Bronchial epithelial cell (primary cell): ENCODE results near the genes STEAP1B, TOMM7, GPNMB and C7orf31.

DNA sequence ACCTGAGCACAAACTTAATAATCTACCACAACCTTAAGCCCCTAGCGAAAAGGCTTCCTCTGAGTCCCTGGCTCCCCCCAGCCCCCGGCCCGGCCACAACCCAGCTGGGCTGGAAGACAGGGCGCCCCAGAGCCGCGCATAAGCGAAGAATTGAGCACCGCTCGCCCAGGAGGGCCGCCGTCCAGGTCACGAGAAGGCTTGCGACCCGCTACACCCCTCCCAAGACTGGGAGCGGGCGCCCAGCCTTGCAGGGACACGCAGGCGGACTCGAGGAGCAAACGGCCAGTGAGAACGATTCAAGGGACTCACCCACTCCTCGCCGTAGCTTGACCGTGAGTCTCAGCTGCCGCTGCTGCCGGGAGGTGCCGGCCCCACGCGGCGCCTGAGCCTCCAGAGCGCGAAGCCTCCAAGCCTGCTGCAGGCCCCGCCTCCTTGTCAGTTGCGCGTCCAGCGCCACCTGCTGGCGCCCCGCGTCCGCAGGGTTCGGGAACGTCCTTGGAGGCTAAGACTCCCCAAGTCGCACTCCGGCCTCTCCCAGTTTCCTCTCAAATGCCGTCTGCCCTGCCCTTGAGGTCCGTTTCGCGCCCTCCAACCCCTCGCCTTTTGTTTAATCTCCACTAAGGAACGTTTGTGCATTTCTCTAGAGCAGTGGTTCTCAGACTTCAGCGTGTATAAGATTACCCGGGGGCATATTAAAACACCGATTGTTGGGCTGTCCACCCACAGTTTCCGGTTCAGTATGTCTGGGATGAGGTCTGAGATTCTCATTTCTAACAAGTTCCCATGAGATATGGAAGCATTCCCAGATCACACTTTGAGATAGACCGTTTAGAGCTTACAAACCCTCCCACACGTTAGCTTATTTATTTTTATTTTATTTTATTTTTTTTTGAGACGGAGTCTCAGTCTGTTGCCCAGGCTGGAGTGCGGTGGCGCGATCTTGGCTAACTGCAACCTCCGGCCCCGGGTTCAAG is at the start of gene STEAP1B:
STEAP1B (minus strand) TSS at position 384 of the 974 bp plus-strand sequence.
- RRBS, 2 experiments: no CpG with 5 or more reads among the region's 62 CpGs

GRCh38 chr7:22706765-22707458 is 20.1 kb upstream of the IL6 start:
- RRBS, 2 experiments: no CpG with 5 or more reads among the region's 7 CpGs

- RRBS, 2 experiments: no CpG with 5 or more reads among the region's 40 CpGs
Measured at GRCh38 chr7:22822481-22823276, at the start of gene TOMM7. Gene TOMM7, minus strand, starts transcription at chr7:22822849.

DNA sequence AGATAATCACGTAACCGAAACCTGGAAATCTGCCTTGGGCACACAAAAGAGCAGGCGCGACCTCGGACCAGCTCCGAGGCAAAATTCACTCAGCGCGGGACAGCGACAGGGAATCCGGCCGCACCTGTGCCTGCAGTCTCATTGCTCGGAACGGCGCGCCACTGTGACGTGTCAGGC is 159 bp upstream of the KLHL7 start:
- RRBS, 2 experiments: no CpG with 5 or more reads among the region's 16 CpGs

GRCh38 chr7:23246518-23247094 is at the start of gene GPNMB:
Gene GPNMB, plus strand, starts transcription at chr7:23246775.
- RRBS, 2 experiments: no CpG with 5 or more reads among the region's 7 CpGs

GRCh38 chr7:23247541-23248344 is 1.2 kb downstream of the GPNMB start:
- RRBS, 2 experiments: 13 to 14% methylated on average over 18 of the region's 53 CpGs

- RRBS, 2 experiments: 24 to 43% methylated on average over 5 of the region's 16 CpGs
Measured at GRCh38 chr7:23472781-23473856, 2.8 kb upstream of the IGF2BP3 start.

- RRBS, 2 experiments: no CpG with 5 or more reads among the region's 14 CpGs
Measured at GRCh38 chr7:23513572-23514515, 17.9 kb downstream of the TRA2A start.

- RRBS, 2 experiments: no CpG with 5 or more reads among the region's 7 CpGs
Measured at GRCh38 chr7:23696910-23697465, 13.0 kb upstream of the STK31 start.

DNA sequence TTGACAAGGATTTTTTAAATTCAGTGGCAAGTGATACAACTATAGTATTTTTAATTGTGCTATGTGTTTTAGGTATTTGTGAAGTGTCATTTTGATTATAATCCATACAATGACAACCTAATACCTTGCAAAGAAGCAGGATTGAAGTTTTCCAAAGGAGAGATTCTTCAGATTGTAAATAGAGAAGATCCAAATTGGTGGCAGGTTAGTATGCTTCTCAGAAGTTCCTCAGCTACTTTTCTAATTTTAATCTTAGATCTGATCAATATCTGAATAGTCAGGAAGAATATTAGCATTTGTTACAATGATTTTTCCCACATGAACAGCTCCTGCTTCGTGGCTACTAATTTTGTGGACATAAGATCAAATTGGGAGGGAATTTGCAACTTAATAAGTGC is 90.3 kb downstream of the PALS2 start:
- RRBS, 2 experiments: no CpG with 5 or more reads among the region's 1 CpG

DNA sequence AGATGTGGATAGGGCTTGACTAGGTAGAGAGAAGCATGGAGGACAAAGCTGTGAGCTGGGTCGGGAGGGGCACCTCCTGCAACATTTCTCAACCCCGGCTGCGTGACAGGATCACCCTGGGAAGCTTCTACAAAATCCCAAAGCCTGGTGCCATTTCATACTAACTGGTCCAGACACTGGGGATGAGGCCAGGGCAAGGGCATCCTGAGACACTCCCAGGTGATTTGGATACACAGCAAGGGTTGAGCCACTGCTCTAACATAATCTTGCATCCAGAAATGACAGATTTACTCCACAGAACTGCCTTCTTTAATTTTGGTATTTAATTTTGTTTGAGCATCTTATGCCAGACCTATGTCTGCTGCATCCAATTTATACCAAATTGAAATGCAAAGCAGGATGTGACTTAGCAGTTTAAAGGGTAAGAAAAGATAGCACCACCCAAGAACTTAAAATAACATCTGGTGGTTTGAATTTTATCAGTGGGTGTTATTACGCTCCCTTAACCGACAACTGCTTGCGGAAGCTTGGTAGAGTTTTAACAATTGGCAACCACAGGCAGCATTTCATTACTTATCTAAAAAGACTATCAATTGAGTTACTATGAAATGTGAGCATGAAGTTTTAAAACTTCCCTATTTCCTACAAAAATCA is 69.1 kb downstream of the OSBPL3 start:
- RRBS, 2 experiments: no CpG with 5 or more reads among the region's 6 CpGs

- RRBS, 2 experiments: no CpG with 5 or more reads among the region's 9 CpGs
Measured at GRCh38 chr7:25028299-25029041, 48.5 kb upstream of the OSBPL3 start.

GRCh38 chr7:25123863-25124212 is 1.2 kb downstream of the CYCS start:
- RRBS, 2 experiments: no CpG with 5 or more reads among the region's 5 CpGs

DNA sequence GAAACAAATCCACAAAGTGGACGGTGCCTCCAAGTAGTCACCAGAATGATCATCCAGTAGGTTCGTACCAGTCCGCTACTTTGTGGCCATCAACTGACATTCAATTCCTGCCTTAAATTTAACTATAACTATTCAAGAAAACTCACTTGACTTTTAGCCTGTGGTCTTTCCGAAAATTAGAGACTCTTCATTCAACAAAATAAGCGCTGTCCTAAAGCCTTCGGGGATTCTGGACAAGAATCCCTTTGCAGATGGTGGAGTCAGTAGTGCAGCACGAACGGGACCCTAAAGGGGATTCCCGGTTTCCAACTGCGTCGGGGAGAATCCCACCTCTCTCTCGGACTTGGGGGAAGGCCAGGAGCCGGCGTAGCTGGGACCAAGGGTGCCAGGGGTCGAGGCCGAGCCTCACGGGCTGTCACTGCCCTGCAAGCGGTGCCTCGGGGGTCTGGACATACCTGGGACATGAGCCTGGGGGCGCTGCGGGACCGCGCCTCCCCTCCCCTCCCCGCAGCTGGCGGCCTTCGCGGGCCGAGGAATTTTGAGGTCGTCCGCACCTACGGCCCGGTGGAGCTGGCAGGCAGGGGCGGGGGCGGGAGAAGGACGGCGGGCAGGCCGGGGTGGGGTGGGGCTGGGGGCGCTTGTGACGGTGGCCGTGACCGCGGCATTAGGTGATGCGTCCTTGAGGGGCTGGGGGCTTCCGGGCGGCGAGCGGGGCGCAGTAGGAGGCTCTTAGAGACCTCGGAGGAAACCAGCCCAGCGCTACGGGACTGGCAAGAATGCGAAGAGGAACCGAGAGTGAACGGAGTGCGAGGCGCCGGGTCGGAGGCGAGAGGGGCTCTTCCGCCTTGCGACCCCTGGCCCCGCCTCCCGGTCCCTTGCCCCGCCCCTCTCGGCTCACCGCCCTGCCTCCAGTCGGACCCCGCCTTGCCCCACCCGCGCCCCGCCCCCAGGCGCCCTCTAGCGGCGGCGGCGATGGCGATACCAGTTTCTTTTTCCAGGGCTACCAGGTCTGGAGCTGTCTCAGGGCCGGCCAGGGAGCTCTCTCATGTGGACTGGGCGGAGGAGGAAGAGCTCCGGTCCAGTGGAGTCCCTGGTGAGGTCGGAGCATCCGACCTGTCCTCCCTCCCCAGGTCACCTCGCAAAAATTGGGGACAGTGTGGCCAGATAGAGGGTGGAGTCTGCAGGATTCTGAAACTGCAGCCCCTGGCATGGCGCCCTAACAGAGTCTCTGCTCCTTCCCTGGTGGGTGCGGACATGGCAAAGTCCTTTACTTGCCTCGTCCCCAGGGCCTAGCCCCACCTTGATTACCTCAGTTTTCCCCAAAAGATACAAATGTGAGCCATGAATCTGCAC is at the start of gene C7orf31:
C7orf31 (minus strand) TSS at position 839 of the 1,353 bp plus-strand sequence.
- RRBS, 2 experiments: 1 to 3% methylated on average over 24 of the region's 86 CpGs

DNA sequence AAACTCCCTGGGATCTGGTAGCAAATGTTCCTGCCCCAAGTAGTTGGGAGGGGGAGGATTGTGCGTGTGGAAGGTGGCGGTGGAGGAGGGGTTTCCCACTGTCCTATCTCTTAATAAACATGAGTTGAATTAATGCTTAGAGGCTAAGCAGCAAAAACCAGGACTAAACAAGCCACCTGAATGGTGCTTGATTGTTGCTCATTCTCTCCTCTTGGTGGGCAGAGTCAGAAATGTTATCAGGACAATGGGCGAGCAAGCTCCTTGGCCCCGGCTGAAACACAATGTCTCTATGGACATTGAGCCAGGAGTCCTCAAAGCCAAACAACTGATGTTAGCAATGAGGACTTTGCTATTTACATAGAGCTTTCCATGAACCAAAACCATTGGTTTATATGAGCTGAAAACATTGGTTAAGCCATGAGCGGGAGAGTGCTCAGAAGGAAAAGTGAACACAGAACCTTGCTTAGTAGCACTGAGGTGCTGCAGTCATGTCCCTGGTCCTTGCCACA is 21.4 kb upstream of the NPVF start:
- RRBS, 2 experiments: no CpG with 5 or more reads among the region's 5 CpGs

DNA sequence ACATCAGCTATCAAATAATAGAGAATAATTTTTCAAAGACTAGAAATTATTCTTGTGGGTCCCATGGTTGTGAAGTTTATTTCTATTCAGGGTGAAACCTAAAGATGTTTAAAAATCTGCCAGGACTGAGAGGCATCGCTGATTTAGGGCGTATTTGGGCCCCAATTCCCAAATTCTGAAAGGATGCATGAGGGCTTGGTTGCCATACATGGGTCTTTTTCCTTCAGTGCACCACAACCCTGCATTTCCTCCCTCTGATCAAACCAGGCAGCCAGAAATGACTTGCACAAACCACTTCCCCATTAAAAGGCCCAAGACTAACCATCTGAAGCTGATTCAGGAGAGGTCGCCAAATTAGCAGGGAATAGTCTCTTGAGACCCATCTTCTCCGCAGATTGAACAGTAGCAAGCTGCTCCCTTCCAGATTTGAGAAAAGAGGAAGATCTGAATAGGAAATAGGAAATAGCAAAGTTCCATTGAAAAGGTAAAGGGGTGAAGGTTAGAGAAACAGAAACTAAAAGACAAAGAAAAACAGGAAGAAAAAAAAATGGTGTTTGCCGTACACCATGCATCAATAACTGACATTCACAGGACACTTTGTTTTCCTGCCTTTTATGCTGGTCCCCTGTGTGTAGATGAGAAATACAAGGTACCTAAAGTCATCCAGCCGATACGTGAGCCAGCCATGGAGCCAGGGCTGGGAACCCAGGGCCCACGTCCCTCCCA is 268.2 kb upstream of the NPVF start:
- RRBS, 2 experiments: no CpG with 5 or more reads among the region's 8 CpGs

GRCh38 chr7:25625323-25625900 is 397.1 kb upstream of the NPVF start:
- RRBS, 2 experiments: no CpG with 5 or more reads among the region's 5 CpGs

- RRBS, 2 experiments: under 1 to 2% methylated on average over 39 to 44 of the region's 93 CpGs
Measured at GRCh38 chr7:25950898-25951790, 200.9 kb upstream of the NFE2L3 start.

- RRBS, 2 experiments: no CpG with 5 or more reads among the region's 9 CpGs
Measured at GRCh38 chr7:26153268-26153481, 1.2 kb downstream of the NFE2L3 start.

DNA sequence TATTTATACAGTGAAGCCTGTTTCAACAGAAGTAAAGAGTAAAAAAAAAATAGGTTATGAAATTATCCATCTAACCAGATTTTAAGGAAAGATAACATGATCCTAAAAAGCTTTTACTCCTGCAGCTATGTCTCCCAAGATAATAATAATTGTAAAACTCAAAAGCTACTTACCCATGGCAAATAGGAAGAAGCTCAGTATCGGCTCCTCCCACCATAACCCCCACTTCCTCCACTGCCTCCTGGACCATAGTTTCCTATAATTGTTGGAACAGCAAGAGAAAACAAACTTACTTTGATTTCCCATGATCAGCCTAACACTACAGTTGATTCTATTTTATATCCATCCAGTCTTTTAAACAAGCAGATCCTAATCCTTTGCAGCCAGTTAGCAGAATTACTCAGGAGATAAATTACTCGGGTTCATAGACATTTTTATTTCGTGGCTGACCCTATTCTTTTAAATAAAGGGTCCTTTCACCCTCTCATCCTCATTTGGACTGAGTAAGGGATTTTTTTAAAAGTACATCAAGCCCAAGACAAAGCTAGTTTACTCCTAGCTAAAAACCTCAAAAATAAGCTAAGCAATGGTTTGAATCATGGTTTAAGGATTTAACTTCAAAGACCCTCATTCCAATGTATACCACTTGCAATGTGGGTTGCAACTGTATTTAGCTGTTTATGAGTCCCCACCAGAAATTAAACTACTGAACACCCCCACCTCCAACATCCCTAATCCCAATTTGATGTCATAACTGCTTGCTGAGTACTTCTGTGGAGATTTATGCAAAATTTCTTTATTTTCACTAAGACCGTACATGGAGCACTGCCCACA is 8.0 kb downstream of the HNRNPA2B1 start:
- RRBS, 2 experiments: no CpG with 5 or more reads among the region's 4 CpGs